ENCODE measurements around a stretch of chr2.

GRCh38 chr2:192196667-192197082 lies 1.9 kb upstream of the TMEFF2 start:
- RRBS: no CpG with 5 or more reads among the region's 11 CpGs

DNA sequence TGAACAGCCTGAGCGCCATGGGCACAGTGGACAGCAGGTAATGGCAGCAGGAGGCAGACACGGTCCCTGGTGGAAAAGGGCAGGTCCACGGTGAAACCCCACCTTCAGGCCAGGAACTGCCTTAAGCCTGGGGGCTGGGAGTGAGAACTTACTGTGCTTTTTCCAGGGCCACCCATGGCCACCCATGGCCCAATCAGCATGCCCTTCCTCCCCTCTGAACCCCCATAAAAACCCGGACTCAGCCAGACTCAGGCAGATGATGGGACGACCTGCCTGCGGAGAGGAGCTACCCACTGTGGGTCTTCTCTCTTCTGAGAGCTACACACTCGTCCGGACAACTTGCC lies 633.5 kb upstream of the TMEFF2 start:
- RRBS: 95% methylated on average over 4 of the region's 8 CpGs

GRCh38 chr2:195073257-195073612 lies 583.8 kb upstream of the SLC39A10 start:
- RRBS: no CpG with 5 or more reads among the region's 19 CpGs

DNA sequence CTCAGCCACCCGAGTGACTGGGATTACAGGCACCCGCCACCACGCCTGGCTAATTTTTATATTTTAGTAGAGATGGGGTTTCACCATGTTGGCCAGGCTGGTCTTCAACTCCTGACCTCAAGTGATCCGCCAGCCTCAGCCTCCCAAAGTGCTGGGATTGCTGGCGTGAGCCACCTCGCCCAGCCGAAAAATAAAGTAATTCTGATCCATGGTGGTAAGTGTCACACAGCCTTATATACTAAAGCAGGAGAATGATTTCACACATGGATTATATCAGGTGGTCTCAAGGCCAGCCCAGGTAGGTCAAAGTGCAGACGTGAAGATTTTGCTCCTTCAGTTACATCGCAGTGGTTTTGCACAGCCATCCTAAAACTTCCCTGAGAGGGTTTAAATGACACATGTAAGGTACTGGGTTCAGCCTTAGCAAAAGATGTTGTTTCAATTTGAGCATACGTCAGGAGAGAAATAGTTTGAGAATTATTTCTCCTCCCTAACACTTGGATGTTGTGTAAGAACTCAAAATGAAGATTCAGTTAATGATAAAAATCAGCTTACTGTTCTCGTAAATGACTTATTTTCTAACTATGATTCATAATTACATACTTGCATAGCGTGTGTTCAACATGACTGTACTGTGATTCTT lies 93.1 kb upstream of the SLC39A10 start:
- RRBS: no CpG with 5 or more reads among the region's 12 CpGs

DNA sequence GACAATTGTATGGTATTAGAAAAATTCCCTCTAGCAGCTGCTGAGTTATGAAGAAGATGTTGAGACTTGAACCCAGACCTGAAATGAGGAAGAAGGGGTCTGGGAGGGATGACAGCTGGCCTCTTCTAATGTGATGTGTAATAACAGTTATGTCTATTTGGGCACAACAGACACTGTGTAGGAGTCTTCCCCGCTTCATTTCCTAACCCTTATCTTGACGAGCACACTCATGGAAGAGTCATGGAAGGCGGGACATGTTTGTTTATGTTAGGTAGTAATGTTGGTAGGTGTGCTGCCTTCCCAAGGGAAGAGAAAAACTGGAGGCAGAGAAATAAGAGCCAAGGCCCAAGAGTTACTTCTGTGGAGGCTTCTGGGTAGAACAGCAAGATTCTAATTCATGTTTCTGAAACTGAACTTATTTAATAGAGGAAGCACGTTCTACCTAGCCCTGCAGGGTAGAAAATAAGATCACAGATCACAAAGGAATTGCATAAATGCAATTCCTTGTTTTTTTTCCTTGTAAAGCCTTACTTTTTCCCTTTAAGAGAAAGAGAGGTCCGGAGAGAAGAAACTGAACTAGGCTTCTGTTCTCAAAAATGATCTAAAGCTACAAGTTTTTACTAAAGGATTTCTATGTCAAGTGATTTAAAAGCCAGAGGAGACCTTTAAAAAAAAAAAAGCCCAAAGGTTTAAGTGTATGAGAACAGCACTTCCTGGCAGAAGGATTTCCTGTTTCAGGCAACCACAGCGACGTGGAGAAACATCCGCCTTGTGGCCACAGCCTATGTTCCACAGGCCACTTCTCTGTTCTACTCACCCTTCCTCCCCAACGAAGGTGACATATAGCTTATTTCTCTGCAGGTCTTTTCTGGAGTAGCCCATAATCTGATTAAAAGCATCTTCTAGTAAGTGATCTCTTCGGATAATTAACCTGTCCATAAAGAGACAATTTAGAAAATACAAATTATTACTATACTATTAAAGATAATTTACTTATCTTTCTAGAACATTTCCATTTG lies 68.6 kb upstream of the STK17B start:
- RRBS: no CpG with 5 or more reads among the region's 10 CpGs

GRCh38 chr2:196260574-196261250 lies 89.3 kb upstream of the STK17B start:
- RRBS: no CpG with 5 or more reads among the region's 10 CpGs

DNA sequence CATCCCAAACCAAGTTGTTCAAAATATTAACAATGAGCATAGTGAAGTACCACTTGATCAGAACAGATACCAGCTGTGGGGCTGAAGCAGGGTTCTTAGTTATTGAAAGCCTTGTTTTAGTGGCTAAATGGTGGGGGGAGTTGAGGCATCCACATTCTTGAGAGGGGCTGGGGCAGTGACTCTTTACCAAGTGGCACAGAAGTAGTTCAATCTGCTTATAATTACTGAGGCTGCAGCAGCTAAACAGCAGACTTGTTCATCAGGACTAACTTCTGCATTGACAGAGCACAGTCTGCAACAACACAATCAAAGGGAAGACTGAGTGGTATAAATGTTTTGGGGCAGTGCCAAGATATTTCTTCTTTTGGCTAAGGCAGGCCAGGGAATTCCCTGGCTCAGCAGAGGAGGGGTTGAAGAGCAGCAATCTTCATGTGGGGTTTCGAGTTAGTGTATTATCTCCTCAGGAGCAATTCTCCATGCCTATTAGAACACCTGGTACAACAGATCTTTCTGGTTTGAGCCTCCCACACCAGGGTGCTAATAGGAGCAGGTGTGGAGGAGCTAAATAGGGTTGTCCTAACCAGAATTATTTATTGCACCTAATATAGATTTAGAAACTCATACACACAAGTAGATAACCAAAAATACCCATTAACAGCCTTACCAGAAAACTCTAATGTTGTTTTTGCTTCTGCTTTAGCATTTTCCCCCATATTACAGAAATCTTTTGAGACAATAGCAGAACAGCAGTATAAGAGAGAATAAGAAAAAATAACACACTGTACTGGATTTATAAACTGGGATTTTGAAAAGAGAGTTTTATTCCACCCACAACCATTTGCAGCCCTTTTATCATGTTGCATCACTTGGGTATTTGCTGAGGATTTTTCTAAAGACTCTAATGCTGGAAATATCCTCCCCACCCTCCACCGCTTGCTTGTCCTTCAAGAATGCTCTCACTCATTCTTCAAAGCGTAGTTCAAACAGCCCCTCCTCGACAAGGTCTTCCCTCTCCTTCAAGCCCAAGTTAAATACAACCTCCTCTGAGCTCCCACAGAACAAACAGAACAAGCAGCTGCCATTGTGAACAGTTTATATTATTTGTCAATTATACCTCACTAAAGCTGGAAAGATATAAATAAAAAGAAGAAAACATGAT lies 103.2 kb upstream of the STK17B start:
- RRBS: no CpG with 5 or more reads among the region's 4 CpGs

GRCh38 chr2:196365195-196365659 lies 193.8 kb upstream of the STK17B start:
- RRBS: no CpG with 5 or more reads among the region's 2 CpGs

GRCh38 chr2:196641395-196641775 lies 1.9 kb downstream of the CCDC150 start:
- RRBS: no CpG with 5 or more reads among the region's 4 CpGs

DNA sequence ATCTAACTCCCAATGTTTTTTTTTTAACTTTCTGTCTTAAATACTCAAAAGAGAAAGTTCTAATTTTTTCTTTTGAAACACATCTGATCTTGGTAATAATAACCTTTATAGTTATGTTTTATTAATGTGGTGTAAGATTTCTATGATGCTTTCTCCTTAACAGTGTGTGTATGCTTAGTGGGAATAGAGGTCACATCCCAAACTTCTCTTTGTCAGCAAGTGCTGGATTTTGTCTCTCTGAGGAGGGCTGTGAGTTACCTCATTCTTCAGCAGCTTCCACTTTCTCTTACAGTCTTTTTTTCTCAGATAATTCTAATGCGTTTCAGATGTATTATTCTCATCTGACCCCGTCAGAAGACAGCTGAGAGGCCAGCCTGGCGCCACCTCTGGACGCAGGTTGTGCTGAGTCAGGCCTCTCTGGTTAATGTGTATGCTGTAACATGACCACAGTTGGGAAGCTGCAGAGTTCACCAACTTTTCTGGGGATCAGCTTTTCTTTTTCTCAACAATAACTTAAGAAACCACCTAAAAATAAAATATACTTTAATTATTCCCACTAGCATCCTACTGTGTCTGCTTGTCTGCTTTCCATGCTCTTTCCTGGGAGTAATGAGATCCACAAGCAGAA lies 79.4 kb downstream of the CCDC150 start:
- RRBS: no CpG with 5 or more reads among the region's 4 CpGs

- RRBS: no CpG with 5 or more reads among the region's 8 CpGs
Observed at GRCh38 chr2:197108780-197109497, 182.4 kb upstream of the PGAP1 start.

DNA sequence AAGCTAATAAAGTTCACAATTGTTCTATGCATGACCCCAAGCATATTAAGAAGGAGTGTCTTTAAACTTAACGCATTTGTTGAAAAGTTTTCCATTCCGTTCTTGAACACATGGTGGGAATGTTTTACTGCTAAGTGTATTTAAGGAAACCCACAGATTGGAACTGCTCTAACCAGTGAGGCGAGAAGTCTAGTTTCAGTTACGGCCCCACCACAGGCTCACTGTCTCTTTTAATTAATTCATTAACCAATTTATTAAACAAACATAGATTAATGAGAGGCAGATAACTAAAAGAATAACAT lies 152.4 kb downstream of the ANKRD44 start:
- RRBS: no CpG with 5 or more reads among the region's 4 CpGs

DNA sequence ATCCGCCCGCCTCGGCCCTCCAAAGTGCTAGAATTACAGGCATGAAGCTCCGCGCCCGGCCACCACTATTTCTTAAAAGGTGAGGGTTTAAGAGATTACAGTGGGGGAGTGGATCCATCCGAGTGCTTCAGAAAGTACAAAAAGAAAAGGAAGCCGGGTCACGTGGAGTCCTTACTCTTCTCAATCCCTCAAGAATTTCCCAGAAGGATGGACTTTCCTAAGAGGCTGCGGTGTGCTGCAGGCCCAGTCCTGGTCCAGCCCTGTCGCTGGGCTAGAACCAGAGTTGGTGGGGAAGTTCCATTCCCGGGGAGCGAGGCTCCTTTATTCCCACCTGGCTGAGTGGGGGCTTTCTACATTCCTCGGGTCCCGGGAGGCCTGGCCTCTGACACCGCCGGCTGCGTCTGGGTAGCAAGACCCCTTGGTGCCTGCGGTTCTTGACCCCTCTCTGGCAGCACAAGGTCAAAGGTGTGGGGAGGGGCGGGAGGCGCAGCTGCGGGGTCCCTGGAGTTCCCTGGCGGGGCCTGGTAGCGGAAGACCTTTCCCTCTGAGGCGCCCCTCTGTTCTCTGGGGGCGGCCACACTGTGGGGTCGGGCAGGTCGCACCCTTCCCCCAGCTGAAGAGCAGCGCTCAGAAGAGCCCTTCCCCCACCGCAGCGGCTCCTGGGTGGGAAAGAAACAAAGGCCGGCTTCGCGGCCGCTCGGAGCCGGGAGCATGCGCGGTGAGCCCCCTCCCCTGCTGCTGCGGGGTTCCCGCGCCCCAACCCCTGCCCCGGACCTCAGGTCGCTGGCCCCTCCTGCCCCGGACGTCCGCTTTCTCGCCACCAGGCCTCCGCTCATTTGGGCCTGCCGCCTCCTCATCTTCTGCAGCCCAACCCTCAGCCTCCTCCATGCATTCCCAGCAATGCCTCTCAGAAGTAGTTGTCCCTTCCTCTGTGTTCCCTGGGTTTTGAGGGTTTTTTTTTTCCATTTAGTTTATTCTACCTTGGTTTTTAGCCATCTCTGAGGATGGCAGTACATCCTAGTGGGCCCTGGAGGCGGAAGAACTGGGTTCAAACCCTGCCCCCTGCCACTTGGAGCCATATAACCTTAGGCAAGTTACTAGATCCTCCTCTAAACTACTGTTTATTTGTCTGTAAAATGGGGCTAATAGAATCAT lies 146.3 kb downstream of the ANKRD44 start:
- RRBS: 17% methylated on average over 14 of the region's 51 CpGs

DNA sequence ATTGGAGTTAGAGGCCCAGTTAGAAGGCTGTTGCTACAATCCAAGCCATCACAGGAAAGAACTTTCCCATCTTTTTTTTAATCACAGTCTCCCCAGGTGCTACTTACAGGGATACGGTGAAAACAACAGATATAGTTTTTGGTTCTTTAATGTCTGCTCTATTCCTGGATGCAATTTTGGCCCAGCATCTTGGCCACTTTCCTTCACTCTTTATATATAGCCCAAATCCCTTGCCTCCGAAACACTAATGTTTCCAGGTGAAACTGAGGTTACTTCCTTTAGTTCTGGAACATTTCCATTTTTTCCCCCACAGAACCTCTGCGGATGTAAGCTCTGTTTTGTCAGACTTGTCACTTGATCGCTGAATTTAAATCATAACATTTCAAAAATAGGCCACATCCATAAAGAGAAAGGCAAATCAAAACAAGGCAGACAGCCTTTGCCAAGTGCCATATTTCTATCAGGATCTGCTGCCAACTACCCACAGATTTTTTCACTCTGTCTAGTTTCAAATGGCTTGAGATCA lies 115.1 kb downstream of the ANKRD44 start:
- RRBS: no CpG with 5 or more reads among the region's 4 CpGs

DNA sequence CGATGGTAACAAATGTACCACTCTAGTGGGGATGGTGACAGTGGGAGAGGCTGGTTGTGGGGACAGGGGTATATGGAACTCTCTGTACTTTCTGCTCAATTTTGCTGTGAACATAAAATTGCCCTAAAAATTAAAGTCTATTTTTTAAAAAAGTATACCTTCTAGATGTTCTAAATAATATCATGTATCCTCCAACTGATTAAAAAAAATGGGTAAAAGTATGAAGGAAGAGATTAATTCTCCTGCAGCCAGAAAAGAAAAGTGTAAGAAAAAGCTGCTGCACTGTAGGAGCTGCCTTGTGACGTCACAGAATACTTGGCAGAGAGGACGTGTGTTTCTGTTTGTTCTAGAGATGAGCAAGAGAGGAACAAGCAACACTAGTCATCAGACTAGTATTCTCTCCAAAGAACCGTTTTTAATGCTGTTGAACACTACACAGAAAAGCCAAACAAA lies 23.4 kb downstream of the ANKRD44 start:
- RRBS: no CpG with 5 or more reads among the region's 4 CpGs

DNA sequence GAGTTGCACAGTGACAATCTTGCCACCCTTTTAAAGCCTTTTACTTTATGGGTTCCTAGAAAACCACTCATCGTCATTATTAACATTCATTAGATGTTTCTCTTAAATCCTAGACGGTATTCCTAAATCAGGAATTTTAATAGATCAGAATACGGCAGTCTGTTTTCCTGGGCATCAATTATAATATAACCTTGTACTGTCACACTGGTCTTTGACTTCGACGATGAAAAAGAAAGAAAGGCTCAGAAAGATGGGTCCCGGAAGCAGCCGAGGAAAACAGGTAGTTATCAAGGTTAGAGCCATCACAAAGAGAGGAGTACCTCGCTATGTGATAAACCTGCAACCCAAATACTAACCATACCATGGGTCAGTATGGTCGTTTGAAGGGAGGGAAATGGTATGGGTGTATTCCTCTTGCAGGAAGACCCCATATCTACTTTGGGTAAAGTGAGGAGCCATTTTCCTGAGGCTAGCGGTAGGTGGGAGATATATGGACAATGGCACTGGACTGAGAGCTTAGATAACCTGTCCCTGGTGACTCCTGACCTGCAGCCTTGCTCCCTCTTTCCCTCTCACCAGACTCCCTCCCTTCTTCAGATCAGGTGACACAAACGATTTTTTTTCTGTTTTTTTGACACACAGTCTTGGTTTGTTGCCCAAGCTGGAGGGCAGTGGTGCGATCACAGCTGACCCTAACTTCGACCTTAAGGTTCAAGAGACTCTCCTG lies 1.1 kb upstream of the SF3B1 start:
- RRBS: no CpG with 5 or more reads among the region's 13 CpGs

- RRBS: no CpG with 5 or more reads among the region's 14 CpGs
Observed at GRCh38 chr2:197488635-197489547, 10.7 kb downstream of the HSPD1 start.

- RRBS: no CpG with 5 or more reads among the region's 2 CpGs
Observed at GRCh38 chr2:197532690-197532890, 16.7 kb downstream of the MOB4 start.

- RRBS: no CpG with 5 or more reads among the region's 4 CpGs
Observed at GRCh38 chr2:197869412-197870032, 65.1 kb downstream of the PLCL1 start.

DNA sequence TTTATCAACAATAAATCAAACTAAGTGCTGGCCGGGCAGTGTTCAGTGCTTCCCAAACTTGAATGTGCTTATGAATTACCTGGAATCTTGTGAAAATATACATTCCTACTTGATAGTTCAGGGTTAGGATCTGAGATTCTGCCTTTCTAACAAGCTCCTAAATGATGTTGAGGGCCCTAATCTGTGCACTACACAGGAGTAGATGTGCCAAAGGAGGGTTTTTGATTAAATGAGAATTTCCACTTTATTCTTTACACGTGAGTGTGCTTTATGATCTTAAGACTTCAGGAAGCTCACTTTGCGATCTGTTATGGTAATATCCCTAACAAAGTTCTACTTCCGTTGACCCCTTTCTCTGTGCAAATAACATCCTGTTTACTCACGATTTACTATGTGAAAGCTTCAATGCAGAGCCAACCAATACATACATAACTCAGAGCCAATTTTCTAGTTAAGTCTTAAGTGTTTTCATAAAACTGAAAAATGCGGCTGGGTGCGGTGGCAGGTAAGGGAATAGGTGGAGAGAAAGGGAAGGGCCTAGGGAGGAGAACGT lies 87.4 kb downstream of the PLCL1 start:
- RRBS: no CpG with 5 or more reads among the region's 8 CpGs

Data from iris pigment epithelial cell (primary cell).